ENCODE measurements around the genes WIPF3 and FKBP14.

- CAGE, long polyA plus RNA: no peak
- RRBS: no CpG with 5 or more reads among the region's 17 CpGs
Observed at GRCh38 chr7:27739092-27739922, 655 bp upstream of the TAX1BP1 start.

GRCh38 chr7:27921157-27921460 lies 181.1 kb downstream of the TAX1BP1 start:
- CAGE, long polyA plus RNA: no peak
- RRBS: 4% methylated on average over 1 of the region's 1 CpG

- CAGE, long polyA plus RNA: no peak
- RRBS: no CpG with 5 or more reads among the region's 8 CpGs
Observed at GRCh38 chr7:28065312-28065829, 115.2 kb downstream of the JAZF1 start.

- CAGE, long polyA plus RNA: no peak
- RRBS: under 1% methylated on average over 8 of the region's 23 CpGs
Observed at GRCh38 chr7:28409222-28409606, 3.1 kb upstream of the CREB5 start.

DNA sequence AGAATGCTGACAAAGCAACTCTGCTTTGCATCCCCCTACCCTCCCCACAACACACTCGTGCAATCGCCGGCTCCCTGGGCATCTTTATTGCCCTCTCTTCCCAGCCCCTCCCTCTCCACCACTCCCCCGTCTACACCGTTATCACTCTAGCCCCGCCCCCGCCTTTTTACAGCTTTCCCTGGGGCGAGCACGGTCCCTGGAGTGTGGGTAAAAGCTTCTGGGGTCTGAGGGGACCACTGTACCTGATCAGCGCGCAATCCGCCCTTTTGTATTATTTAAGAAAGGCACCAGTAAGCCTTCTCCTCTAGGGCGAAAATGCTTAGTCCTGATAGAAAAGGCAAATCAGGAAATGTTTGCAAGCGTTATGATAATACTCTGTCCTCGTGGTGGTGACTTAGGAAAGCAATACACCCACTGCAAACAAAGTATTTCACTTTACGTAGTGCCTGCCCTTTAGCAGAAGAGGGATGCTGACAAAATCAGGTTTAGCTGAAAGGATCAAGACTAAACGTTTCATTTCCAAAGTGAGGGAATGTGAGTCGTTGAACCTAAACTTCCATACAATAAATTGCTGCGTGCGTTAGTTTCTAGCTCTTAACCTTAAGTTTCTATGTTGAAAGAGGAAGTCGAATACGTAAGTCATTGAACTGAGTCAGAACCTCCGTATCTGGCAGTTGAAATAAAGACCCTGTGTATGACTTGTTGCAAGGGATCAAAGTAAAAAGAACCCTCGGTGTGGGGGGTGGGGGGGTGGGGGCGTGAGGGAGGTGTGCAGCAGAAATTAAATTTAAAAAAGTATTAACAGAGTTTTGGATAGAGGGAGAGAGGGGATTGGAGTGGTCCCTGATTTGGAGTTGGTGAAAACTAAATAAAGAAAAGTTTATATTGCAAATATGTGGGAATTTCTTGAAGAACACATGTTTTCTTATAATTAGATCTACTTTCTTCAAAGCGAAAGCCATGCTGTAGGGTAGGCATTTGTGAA lies 1.2 kb upstream of the CREB5 start:
- CAGE, long polyA plus RNA: no peak
- RRBS: no CpG with 5 or more reads among the region's 26 CpGs

- CAGE, long polyA plus RNA: no peak
- RRBS: no CpG with 5 or more reads among the region's 13 CpGs
Observed at GRCh38 chr7:28490709-28491407, 78.5 kb downstream of the CREB5 start.

DNA sequence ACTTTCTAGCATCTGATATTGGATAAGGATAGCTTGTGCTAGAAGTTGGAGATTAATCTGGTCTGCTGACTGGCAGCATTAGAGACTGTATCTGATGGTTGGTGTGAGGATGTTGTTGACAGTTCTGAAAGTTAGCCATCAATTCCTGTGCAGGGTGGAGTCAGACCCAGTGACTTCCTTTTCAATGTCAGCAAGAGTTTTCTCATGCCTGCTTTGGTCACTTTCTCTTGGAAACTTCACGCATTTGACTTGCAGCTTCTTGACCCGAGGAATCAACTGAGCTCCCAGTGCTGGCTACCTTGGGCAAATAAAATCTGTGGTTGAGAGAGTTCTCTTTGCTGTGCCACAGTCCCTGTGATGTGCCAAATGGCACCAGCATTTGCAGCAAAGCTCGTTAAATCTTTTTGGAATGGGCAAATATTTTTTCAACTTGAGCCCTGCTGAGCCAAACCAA lies 233.0 kb downstream of the TRIL start:
- CAGE, long polyA plus RNA: no peak
- RRBS: no CpG with 5 or more reads among the region's 3 CpGs

DNA sequence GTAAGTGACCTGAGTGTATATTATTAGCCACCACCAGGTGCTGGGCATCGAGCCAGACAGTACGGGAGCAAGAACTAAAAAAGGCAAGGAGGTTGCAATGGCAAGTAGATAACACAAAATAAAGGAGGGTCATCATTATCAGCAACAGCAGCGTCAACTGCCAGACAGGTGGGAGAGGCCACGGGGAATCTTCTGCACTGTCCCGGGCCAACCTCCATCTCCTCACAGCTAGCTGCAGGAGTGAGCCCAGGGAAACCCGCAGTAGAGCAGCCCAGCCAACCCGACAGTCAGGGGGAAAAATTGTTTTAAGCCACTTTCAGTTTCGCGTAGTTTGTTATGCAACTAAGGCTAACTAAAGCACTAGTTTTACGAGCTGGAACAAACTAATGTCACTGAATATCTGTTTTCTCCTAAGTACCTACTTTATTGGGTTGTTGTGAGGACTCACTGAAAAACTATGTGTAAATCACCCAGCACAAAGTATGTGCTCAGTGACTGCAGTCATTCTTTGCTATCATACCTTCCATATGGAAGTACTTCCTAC lies 857 bp upstream of the CPVL start:
- CAGE, long polyA plus RNA: no peak
- RRBS: no CpG with 5 or more reads among the region's 10 CpGs

DNA sequence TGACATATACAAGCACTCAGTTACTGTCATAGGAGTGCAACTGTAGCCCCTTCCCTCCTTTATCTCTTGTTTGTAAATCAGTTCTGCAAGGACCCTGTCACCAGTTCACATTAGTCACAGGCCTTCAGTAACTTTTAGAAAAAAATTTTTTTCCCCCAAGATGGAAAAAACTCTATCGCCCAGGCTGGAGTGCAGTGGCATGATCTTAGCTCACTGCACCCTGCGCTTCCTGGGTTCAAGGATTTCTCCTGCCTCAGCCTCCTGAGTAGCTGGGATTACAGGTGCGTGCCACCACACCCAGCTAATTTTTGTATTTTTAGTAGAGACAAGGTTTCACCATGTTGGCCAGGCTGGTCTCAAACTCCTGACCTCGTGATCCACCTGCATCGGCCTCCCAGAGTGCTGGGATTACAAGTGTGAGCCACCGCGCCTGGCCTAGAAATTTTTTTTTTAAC lies 11.6 kb downstream of the CHN2 start:
- CAGE, long polyA plus RNA: no peak
- RRBS: no CpG with 5 or more reads among the region's 7 CpGs

DNA sequence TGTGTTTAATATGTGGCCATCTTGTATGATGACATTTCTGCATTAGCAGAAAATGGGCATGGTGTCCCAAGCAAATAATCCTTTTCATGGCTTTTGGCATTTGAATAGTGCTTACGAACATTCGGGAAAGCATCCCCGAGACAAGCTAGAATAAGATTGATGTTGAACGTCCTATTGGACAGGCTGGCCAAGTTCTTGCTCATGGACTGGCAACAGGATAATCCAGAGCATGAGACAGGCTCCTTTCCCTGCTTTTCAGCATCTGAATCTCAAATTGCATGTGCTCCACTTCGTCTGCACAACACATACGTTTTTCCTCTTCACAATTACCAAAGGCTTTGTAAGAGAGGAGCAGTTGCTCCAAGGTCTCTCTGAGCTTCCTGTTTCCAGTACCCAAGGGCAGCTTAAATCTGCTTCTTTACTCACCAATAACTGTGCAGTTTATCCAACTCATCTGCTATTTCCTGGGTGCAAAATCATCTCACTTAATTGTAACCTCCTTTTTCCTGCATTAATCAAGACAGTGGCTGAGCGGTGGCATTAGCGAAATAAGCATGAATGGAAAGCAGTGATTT lies 79.5 kb downstream of the CHN2 start:
- CAGE, long polyA plus RNA: no peak
- RRBS: no CpG with 5 or more reads among the region's 8 CpGs

- CAGE, long polyA plus RNA: no peak
- RRBS: no CpG with 5 or more reads among the region's 5 CpGs
Observed at GRCh38 chr7:29285338-29285874, 90.8 kb downstream of the CHN2 start.

DNA sequence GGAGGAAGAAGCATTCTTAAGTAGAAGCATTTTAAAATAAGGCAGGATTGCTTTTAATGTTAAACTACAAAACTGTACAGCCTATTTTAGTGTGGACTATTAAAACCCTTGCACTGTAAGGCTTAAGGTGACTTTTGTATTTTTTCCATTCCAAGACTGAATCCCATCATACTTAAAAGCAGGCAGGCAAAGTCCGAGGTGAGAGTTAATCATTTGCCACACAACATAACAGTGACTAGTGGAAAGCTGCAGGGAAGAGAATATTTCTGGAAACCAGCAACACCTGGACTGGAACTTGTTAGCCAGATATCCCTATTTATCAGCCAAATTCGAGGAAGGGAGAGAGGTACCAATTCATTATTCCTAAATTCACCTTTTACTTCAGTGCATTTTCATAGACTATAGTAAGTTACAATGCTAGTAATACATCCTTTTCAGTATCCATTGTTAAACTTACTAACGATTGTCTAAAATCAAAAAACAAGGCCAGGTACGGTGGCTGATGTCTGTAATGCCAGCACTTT lies 3.6 kb downstream of the PRR15 start:
- CAGE, long polyA plus RNA: no peak
- RRBS: no CpG with 5 or more reads among the region's 4 CpGs

- CAGE, long polyA plus RNA: no peak
- RRBS: 5% methylated on average over 35 of the region's 56 CpGs
Observed at GRCh38 chr7:29805858-29806592, at the start of gene WIPF3. Gene WIPF3, plus strand, starts transcription at chr7:29806508.

DNA sequence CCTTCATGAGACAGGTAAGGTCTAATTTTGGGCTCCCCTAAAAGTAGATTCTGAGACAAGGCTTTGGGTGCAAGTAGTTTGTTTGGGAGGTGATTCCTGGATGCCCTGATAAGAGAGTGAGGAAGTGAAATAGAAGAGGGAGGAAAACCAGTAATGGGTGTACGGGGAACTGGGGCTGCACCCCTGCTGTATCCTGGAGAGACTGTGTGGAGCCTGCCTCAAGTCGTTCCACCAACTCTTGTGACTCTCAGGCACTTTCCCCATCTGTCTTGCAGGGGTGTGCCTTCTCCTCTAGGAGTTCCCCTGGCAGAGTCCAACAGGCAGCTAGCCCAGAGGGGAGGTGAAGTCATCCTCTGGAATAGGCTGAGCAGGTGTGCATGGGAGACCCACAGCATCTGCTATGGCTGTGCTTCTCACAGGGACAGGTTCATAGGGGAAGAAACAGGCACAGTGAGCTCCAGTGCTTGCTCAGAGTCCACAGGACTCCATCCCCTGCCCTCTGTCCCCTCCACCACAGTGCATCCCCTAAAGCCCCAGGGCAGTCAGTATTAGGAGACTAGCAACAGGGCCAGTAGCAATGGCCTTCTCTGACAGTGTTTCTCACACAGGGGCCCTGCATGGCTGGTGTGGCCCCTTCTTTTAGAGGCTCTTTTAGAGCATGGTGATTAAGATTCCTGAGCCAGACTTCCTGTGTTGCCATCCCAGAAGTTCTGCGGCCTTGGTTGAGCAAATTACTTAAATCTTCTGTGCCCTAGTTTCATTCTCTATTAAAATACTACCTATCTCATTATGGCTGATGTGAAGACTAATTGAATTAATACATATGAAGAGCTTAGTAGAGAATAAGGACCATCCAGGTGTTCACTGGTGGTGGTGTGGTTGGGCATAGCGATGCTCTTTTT lies 46.9 kb downstream of the WIPF3 start:
- CAGE, long polyA plus RNA: no peak
- RRBS: no CpG with 5 or more reads among the region's 4 CpGs

DNA sequence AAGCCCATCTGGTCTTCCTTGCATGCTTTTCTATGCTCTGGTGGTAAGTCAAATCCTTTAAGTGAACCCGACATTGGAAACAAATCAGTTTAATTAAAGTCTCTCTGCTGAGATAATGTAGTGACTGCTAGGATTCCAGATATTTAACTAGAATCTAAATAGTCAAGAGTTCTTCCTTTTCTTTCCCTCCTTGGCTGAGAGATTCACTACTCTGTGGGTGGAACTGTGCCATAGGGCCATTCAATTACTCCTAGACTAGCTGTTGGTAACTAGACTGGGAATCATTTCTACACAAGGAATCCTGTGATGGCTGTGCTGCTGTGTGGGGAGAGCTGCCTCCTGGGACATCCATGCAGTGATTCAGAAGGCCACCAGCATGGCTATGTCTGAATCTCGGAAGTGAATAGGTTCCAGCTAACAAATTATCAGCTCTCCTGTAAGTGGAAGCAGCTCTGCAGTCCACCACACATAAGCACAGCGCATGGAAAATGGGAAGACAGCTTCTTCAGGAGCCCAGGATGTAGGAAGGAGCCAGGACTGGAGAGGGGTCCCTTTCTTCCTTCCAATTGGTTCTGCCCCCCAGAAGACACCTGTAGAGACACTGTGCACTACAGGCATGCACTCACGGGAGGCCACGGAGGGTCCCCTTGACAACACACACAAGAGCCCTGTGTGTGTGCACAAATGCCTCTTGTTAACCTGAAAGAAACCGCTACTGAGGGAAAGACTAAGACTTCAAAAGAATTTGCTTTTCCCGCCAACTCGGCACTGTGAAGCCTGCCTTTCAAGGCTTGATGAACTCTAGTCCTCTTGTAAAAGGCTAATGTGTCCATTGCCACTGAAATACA lies 66.5 kb downstream of the SCRN1 start:
- CAGE, long polyA plus RNA: no peak
- RRBS: no CpG with 5 or more reads among the region's 8 CpGs

GRCh38 chr7:29968749-29969611 lies 20.6 kb downstream of the SCRN1 start:
- CAGE, long polyA plus RNA: no peak
- RRBS: no CpG with 5 or more reads among the region's 13 CpGs

GRCh38 chr7:30026273-30027089 lies at the start of gene FKBP14:
Gene FKBP14, minus strand, starts transcription at chr7:30026702.
- CAGE, long polyA plus RNA: no peak
- RRBS: 3% methylated on average over 18 of the region's 36 CpGs

DNA sequence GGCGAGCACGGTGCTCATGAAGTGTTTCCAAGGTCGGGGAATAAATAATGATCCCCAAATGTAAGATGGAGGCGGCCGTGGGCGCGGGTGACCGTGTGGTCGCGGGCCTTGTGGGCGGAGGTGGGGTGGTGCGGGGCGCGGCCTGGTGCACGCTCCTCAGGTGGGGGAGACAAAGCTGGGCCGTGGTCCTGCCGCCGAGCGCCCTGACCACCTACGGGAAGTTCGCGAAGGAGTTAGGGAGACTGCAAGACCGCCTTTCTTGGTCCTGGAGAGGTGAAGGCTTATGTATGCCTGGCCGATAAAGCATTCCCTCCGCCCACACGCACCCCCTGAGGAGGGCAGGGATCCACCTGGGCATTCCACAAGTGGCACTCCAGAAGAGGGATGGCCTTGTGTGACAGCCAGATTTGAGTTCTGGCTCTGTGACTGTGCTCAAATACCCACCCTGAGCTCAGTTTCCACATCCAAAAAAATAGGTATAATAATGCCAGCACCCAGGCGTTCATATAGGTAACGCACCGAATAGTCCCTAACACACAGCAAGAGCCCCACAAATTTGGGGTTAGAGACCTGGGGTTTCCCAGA lies 1.6 kb downstream of the MTURN start:
- CAGE, long polyA plus RNA: no peak
- RRBS: no CpG with 5 or more reads among the region's 29 CpGs

DNA sequence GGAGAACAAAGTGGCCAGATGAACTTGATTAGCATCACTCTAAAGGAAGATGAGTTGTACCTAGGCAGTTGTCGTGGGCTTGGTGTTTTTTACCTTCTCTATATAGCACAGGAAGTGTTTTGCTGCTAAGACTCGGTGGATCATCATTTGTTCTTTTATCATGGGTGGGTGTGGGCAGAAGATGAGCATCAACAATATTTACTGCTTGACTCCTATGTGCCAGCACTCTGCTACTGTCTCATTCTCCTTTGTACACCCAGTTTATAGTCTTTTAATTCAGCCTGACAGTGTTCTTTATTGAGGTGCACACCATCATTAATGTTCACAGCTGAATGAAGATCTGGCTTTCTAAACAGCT lies 34.0 kb upstream of the ZNRF2 start:
- CAGE, long polyA plus RNA: no peak
- RRBS: no CpG with 5 or more reads among the region's 2 CpGs

- CAGE, long polyA plus RNA: no peak
- RRBS: 3% methylated on average over 4 of the region's 44 CpGs
Observed at GRCh38 chr7:30285475-30285735, 1.0 kb downstream of the ZNRF2 start.

Measured in osteoblast (primary cell).